Measurements from ENCODE around the genes FANCC and PTCH1.

GRCh38 chr9:94097726-94098727, 13.8 kb downstream of the PTPDC1 start:
- PRO-cap, 2 experiments: no peak in any of the 2 experiments

GRCh38 chr9:94664591-94665288, 25.4 kb upstream of the FBP1 start:
- PRO-cap, 2 experiments: no peak in any of the 2 experiments

DNA sequence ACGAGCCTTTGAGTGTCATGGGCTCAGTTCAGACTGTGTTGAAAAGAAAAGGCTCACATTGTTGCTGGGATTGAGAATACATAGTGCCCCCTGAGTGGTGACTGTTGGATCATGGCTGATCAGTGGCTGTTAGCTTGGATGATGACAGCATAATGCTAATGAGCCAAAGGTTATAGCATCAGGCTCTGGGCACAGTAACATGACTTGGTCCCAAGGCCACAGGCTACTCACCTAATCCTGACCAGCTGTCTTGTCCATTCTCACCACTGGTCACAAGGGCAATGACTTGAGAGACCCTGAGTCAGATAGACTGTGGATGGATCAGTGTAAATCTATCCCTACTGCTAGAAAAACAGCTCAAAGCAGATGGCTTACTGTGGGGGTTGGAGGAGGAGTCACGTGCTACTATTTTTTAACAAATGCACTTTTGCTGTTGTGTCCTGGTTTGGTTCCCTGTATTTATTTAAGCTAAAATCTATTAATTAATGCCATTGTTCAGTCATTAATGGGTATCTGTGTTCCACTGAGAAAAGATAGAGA, 74.8 kb downstream of the AOPEP start:
- PRO-cap, 2 experiments: no peak in any of the 2 experiments

- PRO-cap, 2 experiments: no peak in any of the 2 experiments
These were observed 196.3 kb downstream of the AOPEP start for GRCh38 chr9:94922653-94923371.

DNA sequence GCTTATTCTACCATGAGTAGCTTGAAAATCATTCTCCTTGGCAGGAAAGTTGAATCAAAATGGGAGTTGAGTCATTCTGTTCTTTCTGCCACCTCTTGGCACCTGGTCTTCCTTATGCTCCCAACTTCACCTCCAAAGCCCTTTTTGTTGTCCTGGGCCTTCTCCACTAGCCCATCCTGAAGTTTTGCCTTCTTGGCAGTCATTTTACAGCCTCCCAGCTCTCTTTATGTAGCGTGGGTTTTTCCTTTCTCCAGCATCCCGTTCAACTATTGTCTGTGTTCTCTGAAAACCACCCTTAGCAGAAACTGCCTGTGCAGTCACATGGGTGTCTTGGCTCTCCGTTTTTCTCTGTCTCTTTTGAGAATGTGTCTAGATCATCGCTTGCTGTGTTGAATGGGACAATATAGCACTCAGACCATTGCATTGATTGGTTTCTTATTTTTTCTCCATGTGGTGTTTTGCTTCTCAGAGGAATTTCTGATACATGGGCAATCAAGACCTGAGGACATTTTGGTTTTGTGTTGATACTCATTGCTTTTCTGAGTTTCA, 222.3 kb downstream of the AOPEP start:
- PRO-cap, 2 experiments: no peak in any of the 2 experiments

GRCh38 chr9:95025556-95026400, 291.7 kb downstream of the FANCC start:
- PRO-cap, 2 experiments: peak in 1 of 2 experiments; most common plus-strand start chr9:95026146 (in 1); most common minus-strand start chr9:95025857 (in 1)

GRCh38 chr9:95043844-95044387, 273.6 kb downstream of the FANCC start:
- PRO-cap, 2 experiments: no peak in any of the 2 experiments

DNA sequence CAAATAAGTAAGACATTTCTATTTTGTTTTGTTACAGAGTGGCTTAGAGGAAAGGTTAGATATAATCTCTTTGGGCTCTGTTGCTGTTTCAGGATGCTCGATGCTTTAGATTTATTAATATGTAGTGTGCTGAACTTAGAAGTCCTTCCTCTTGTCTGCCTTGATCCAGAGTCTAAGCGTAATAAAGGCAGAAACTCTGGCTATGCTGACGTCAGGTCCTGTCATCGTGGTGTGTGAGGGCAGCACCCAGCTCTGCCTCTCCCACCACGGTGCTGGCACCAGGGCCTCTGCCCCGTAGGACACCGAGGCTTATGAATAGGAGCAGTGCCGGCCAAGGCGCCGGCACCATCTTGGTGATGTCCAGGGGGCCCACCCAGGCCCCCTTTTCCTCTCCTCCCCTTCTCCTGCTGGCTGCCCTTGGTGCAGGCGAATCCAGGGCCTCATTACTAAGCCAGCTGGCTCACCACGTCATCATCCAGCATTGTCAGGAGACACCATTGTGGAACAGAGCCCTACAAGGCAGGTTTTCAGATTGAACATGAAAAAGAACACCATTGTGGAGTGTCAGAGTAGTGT, 252.3 kb downstream of the FANCC start:
- PRO-cap, 2 experiments: no peak in any of the 2 experiments

- PRO-cap, 2 experiments: no peak in any of the 2 experiments
These were observed 236.6 kb downstream of the FANCC start for GRCh38 chr9:95080481-95081663.

DNA sequence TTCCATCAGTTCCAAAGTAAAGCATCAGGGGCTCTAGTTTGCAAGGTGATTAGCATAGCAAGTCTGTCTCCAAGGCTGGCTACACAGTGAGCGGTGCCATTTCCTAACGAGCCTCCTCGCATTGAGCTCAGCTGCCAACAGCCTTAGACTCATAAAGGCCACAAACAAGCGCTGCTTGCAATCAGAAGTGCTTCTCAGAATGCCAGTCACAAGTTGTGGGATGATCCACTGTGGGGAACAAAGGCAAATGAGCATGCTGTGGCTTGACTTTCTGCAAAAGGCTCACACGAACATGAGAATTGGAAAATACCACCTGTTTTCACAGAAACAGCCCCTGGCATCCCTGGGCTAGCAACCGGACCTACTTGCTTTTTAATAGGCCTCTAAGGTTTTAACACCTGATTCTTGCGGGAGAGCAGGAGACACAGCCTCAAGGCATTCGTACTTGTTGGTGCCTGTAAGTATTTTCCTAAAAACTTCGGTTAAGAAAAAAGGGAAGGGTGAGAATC, 215.5 kb downstream of the FANCC start:
- PRO-cap, 2 experiments: no peak in any of the 2 experiments

GRCh38 chr9:95112668-95113524, 204.6 kb downstream of the FANCC start:
- PRO-cap, 2 experiments: no peak in any of the 2 experiments

GRCh38 chr9:95143553-95144128, 173.9 kb downstream of the FANCC start:
- PRO-cap, 2 experiments: no peak in any of the 2 experiments

GRCh38 chr9:95317174-95318162, at the start of gene FANCC:
Gene FANCC, minus strand, starts transcription at chr9:95317709.
- PRO-cap, 2 experiments: peak in 2 of 2 experiments; most common plus-strand start chr9:95317345 (in 2); most common minus-strand start chr9:95317265 (in 2)

- PRO-cap, 2 experiments: peak in 2 of 2 experiments; most common plus-strand start chr9:95509420 (in 2); most common minus-strand start chr9:95509155 (in 1)
These were observed at the start of gene PTCH1 for GRCh38 chr9:95508985-95509642. Gene PTCH1, minus strand, starts transcription at chr9:95509266.

DNA sequence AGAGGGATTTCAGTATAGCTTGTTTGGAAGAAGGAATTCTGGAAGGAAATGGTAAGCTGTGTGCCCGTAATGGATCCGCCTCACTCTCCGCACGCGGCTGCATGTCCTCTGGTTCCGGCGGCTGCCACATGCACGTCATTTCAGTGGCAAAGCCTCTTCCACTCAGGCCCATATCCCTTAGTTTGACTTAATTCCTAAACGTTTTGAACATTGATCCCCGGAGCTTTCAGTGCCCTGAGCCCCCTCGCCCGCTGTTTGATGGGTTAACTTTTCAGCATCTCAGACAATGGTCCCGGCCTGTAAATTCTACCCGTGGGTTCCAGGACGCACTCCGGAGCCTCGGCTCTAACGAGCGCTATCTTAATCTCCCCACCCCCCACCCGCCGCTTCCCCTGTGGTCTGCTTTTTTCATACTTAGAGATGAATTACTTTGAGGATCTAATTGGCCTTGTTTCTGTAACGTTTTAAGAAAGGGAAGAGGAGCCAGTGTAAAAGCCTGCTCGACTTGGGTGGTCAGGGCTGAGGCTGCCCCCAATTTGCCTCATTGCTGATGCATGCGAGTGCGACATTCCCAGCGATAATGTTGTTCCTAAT, 3.0 kb upstream of the PTCH1 start:
- PRO-cap, 2 experiments: no peak in any of the 2 experiments

DNA sequence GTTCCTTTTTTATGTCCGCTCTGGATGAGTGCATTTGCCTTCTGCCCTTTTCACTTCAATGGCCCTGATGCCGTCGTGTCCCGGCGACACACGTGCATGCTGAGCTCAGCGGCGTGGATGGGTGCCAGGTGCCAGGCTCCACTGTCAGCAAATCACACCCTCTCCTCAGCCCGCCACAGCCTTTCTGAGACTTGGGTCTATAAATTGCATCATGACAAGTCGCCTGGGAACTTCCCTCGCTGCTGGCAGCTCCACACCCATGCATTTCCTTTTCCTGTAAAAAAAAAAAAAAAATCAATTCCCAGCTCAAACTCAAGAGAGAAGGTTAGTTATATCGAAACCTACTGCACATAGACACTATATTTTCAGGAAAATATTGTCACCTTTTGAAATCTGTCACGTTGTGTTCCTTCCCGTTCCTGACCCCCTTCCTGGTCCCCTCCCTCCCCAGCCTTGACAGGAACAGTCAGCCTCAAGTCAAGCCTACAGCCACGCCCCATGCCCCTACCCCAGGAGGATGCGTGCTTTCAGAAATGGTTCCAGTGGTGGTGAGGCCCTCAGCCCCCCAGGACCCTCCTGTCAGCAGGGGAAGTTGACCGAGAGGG, 117.9 kb upstream of the PTCH1 start:
- PRO-cap, 2 experiments: peak in 1 of 2 experiments; most common plus-strand start position 328 of the sequence (in 1)

GRCh38 chr9:95831487-95832133, 43.9 kb upstream of the ERCC6L2 start:
- PRO-cap, 2 experiments: no peak in any of the 2 experiments

DNA sequence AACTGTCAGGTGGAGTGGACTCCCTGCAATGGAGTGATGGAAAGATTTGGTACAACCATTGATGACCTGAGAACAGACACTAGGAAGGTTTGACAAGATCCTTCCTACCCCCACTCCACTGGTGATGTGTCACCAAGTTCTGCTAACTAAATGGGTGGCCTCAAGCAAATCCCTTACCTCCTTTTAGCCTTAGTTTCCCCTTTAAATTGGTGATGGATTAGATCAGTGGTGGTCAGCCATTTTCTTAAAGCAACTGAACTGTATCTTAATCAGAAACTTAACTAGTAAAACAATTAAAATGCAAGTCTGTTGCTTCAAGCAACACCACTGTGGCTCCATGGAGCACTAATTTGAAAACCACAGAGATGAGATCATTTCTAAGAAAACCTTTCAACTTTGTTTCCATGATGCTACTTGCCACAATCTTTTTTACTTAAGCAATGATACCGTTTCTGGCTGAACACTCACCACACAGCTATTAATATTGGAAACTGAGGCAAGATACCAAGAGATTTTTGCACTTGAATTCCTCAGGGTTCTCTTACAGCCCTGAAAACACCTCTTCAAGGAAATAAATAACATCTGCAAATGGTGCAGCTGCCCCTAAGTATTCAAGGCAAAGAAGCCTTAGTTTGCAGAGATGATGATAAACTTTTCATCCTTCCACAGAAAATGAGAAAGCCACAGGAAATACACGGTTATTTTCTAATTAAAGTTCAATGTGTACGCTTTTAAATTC, 140.7 kb downstream of the ERCC6L2 start:
- PRO-cap, 2 experiments: no peak in any of the 2 experiments

- PRO-cap, 2 experiments: peak in 2 of 2 experiments; most common plus-strand start chr9:96021003 (in 1)
These were observed 145.1 kb downstream of the ERCC6L2 start for GRCh38 chr9:96020598-96021063.

- PRO-cap, 2 experiments: no peak in any of the 2 experiments
These were observed 172.8 kb downstream of the HSD17B3 start for GRCh38 chr9:96129186-96129494.

All from heart right ventricle (tissue), 2 donors.